Testis (tissue), 5 donors: ENCODE results near the gene NSFL1C.

DNA sequence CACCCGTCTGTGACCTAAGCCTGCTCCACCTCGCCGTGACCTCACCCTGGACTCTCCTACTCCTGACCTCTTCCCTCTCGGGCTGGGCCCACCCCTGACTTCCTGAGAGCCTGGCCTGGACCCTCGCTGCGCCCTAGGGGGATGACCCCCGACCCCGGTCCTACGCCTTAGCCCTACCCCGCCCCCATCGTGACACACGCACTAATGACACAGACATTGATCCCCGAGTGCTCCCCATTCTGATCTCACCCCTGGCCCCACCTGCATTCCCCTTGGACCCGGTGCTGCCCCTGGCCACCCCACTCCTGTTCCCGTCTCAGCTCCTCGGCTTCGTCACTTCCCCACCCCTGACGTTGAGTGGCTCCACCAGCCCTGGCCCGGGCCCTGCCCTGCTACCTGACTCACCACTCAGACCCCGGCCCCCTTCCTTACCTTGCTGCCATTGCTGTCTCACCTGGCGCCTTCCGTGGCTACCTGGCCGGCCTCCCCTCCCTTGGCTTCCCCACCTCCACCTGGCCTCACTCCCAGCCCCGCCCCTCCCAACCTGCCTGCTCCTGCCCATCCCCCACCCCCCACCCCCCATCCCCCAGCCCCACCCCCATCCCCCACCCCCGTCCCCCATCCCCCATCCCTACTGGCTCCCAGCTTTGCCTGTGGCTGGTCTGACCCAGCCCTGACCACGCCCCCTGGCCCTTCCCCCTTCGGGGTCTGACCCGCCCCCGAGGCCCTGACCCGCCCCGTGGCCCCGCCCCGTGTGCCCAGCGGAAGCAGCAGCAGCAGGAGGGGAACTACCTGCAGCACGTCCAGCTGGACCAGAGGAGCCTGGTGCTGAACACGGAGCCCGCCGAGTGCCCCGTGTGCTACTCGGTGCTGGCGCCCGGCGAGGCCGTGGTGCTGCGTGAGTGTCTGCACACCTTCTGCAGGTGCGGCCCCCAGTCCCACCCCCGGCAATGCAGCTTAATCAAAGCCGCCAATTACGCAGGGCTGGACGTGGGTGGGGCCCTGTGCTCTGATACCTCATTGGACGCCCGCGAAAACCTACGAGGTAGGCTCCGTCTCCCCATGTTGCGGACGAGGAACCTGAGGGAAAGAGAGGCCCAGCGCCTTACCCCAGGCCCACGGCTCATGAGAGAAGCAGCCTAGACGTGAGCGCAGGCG lies 12.4 kb downstream of the RBCK1 start:
- PRO-cap, 3 experiments = peak in 2 of 3 experiments; most common plus-strand start position 770 of the sequence (in 2); most common minus-strand start position 515 of the sequence (in 1)
- RAMPAGE, long total RNA, 2 experiments = no peak in any of the 2 experiments
- RRBS = 23% methylated on average over 14 of the region's 62 CpGs

DNA sequence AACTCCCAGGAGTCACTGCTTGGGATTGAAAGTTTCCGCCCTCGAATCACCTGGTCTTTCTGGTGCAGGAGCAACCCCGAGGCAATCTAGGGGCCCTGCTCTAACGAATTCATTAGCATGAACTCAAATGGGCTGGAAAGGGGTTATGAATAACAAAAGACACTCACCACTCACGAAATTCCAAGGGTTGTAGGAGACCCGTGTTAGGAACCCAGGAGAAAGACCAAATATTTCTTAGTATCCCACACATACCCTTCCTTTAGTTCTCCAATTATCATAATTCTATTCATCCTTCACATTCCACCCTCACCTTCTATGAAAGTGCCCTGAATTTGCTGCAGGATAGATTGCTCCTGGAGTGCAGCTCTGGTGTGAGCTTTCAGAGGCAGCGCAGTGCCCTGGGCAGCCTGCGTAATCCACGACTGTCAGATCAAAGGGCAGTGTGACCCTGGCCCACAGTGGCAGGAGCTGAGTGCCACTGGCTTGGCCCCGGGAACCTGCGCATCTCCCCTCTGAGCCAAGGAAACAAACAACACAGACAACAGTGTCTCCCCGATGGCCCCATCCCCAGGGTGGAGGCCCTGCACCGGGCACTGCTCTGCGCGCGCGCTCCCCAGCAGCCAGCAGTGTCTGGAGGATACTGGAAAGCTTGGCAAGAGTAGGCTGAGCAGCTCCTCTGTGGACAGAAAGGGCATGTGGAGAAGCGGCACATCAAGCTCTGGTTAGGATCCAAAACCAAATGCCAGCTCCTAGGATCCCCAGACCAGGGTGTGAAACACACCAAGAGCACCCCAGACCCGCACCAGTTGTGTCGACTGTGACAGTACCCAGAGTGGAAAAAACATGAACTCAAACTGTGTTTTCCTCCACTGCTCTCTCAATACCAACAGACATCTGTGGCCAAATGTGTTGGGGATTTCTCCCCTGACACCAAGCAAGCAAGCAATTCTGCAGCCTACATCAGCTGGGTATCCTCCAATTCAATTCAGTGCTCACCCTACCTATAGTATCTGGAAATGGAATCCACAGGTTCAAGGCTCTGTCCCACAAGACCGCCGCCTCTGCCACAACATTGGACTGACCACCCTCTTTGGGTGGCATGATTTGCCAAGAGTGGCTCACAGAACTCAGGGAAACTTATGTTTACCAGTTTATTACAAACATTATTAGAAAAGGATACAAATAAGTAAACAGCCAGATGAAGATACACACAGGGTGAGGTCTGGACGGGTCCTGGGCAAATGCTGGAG lies 26.7 kb downstream of the RBCK1 start:
- PRO-cap, 3 experiments = no peak in any of the 3 experiments
- RAMPAGE, long total RNA, 2 experiments = no peak in any of the 2 experiments
- RRBS = 88% methylated on average over 4 of the region's 23 CpGs

DNA sequence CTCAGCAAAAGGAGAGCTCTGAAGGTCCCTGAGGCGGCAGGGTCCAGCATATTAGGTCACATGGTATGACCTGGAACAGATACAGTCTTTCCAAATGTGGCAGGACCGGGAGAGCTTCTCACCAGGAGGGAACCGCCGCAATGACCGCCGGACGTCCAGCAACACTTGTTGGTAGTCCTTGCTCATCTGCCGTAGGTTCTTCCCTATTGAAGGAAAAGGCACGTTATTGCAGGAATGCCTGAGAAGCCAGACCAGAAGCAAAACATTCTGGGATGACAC lies 17.5 kb downstream of the TBC1D20 start:
- PRO-cap, 3 experiments = no peak in any of the 3 experiments
- RAMPAGE, long total RNA, 2 experiments = no peak in any of the 2 experiments
- RRBS = no CpG with 5 or more reads among the region's 9 CpGs

DNA sequence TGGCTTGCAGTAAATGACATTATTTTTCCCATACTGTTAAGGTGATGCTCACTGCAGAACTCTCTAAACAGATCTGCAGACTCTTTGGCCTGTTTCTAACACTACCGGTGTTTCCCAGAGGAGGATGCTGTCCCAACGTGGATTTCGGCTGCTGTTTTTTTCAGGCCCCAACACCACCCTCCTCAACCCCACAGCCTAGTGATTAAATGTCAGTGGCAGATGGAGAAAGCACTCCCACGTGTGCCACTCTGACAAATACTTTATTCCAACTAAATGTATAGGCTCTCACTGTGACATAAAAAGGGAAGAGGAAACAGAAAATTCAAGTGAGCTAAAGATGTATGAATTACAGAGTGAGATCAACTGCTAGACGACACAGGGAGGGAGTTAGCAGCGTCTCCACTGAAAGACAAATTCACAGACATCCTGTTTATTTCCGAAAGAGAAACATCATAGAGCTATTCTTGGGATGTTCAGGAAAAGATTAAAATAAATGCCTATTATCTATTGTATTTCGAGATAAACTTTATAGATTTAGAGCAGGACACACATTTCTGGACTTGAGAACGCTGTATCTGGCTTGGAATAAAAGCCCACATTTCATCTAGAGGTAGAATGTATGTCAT lies 3.5 kb downstream of the TBC1D20 start:
- PRO-cap, 3 experiments = no peak in any of the 3 experiments
- RAMPAGE, long total RNA, 2 experiments = no peak in any of the 2 experiments
- RRBS = no CpG with 5 or more reads among the region's 9 CpGs

DNA sequence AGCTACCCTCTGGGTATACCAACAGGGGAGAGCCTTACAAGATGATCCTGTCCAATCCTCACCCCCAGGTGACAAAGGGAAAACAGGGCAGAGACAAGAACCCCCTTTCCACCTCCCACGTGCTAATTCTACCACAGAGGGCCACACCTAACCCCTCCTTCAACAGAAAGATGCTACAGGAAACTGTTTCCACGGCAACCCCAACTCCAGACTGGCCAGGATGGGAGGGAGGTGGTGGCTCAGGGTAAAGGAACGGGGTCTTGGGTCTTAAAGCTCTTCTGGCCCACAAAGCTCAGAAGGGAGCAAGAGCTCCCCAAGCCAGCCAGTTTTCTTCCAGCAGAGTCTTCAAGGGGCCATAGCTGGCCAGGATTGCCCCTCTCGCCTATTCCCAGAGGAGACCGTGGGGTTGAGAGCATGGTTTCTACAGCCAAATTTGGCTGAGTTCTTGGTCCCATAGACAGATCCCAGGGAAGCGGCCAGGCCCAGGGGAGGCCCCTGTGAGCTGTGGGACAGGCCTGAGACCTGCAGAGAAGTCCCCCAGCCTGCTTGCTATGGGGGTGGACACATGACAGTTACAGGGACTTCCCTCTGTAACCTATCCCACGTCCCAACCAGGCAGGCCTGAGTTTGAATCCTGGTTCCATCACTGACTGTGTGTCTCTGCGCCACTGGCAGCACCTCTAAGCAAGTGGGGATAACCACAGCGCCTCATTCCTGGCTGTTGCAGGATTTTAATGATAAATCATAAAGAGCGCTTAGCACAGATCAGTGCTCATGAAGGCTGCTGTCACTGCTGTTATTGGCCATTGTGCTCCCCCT lies 2.7 kb downstream of the TCF15 start:
- PRO-cap, 3 experiments = no peak in any of the 3 experiments
- RAMPAGE, long total RNA, 2 experiments = no peak in any of the 2 experiments
- RRBS = no CpG with 5 or more reads among the region's 10 CpGs

- PRO-cap, 3 experiments = no peak in any of the 3 experiments
- RAMPAGE, long total RNA, 2 experiments = no peak in any of the 2 experiments
- RRBS = no CpG with 5 or more reads among the region's 2 CpGs
These were observed 1.0 kb downstream of the SRXN1 start for GRCh38 chr20:652092-652301.

DNA sequence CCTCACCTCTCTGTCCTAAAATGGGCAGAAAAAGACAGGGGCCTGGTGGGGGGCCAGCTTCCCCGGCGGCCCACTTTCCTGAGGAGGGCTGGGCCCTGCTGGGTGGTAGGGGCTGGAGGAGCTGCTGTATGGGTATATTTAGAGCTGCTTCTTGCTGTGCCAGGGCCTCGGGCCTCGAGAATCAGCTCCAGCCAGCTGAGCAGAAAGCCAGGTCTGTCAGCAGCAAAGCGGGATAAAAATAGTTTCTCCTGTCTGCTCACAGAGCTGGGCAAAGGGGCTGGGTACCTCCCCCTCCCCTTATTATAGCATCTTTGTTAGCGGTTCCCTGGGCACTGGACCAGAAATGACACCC lies 6.1 kb downstream of the SCRT2 start:
- PRO-cap, 3 experiments = no peak in any of the 3 experiments
- RAMPAGE, long total RNA, 2 experiments = no peak in any of the 2 experiments
- RRBS = no CpG with 5 or more reads among the region's 6 CpGs

- PRO-cap, 3 experiments = no peak in any of the 3 experiments
- RAMPAGE, long total RNA, 2 experiments = no peak in any of the 2 experiments
- RRBS = no CpG with 5 or more reads among the region's 7 CpGs
These were observed 24.7 kb downstream of the ANGPT4 start for GRCh38 chr20:891256-891962.

GRCh38 chr20:985499-985877 lies 16.6 kb downstream of the RSPO4 start:
- PRO-cap, 3 experiments = peak in 1 of 3 experiments; most common plus-strand start chr20:985615 (in 1)
- RAMPAGE, long total RNA, 2 experiments = no peak in any of the 2 experiments
- RRBS = no CpG with 5 or more reads among the region's 2 CpGs

DNA sequence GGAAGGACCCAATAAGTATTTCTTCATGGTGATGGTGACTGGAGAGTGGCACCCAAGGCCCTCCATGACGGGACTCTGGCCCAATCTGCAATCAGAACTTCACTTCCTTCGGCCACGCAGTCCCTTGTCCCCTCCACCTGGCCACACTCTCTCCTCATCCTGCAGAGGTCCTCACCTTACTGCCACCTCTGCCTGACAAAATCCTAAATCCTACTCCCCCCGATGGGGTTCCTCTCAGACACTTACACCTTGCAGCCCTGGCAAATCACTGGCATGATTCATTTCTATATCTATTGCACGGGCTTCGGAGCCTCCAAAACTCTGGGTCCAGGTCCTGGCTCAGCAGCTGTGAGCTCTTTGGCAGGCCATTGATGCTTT lies 5.4 kb downstream of the RSPO4 start:
- PRO-cap, 3 experiments = no peak in any of the 3 experiments
- RAMPAGE, long total RNA, 2 experiments = no peak in any of the 2 experiments
- RRBS = no CpG with 5 or more reads among the region's 6 CpGs

- PRO-cap, 3 experiments = no peak in any of the 3 experiments
- RAMPAGE, long total RNA, 2 experiments = no peak in any of the 2 experiments
- RRBS = no CpG with 5 or more reads among the region's 2 CpGs
These were observed 28.5 kb downstream of the TMEM74B start for GRCh38 chr20:1156343-1156611.

DNA sequence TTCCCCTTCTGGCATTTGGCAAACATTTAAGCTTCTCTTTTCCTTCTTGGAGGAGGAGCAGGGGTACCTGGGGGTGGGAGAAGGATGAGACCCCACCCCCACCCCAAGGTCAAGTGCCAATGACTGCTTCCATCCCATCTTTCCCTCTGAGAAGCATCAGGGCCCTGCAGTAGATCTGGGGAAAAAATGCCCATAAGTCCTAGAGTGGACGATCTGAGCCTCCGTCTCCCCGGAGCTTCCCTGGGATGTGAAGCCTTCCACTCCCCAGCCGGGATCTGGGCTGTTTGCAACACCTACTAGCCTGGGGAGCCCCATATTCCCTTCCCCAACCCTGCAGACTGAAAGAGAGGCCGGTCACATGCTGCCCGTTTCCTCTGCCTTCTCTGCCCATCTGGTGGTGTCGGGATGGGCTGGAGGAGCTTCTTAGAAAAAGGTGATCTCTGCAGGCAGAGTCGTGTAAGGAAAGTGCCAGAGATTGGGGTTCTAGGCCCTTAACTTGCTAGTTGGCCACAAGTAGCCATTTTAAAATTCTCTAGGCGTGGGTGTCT lies 1.0 kb downstream of the SNPH start:
- PRO-cap, 3 experiments = no peak in any of the 3 experiments
- RAMPAGE, long total RNA, 2 experiments = no peak in any of the 2 experiments
- RRBS = 18% methylated on average over 2 of the region's 9 CpGs

DNA sequence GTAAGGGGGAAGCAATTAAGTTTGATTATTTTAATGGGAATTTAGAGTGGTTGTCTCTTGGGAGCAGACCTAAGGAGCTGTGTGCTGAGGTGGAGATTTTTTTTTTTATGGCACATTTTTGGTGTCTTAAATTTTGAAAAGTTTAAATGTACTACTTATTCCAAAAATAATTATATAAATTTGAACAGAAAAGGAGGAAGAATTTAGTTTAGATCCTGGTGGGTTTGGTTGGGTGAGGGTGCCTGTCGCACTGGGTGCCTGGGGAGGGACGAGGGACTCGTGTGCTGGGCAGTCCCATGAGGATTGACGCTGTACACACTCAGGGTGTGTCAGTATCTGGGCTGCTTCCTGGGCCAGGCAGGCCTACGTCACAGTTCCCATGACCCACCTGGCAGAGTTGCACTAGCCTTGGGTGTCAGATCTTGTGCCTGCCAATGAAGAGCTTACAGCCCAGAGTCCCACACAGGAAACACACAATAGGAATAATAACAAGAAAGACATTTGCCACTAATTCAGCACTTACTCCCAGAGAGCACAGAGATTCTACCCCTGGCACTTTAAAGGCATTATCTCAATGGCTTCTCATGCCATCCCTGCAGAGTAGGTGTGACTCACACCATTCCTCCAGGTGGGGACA lies 1.1 kb upstream of the SDCBP2 start:
- PRO-cap, 3 experiments = peak in 2 of 3 experiments; most common plus-strand start position 418 of the sequence (in 1); most common minus-strand start position 305 of the sequence (in 1)
- RAMPAGE, long total RNA, 2 experiments = no peak in any of the 2 experiments
- RRBS = no CpG with 5 or more reads among the region's 5 CpGs

DNA sequence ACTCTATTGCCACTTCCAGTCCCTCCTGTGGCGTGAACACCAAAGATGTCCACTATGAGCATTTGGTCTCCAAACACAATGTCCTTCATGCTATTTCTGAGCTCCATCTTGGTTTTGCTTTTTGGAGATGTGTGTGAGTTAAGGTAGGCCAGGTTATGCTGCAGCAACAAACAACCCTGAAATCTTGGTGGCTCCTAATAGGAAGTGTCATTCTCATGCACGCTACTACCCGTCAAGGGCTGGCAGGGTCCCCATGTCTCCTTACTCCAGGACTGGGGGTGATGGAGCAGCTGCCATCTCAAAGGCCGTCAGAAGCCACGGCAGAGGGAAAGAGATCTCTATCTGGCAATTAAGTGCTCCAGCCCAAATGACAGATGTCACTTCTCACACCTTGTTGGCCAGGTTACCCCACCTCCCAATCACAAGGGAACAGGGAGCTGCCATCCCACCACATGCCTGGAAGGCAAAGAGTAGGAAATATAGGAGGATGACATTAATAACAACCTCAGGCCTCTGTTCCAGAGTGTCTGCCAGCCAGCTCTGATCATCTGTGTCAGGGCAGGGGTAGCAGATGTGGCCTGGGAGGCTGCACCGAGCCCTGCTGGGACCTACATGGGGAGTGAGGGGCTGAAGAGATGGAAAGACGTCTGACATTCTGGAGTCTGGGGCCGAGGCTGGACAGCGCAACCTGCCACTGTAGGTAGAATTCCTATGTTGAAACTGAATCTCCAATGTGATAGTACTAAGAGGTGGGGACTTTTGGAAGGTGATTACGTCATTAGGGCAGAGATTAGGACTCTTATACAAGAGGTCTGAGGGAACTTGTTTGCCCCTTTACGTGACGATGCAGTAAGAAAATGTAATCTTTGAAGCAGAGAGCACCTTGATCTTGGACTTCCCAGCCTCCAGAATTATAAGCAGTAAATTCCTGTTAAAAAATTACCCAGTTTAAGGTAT lies 4.7 kb upstream of the SDCBP2 start:
- PRO-cap, 3 experiments = no peak in any of the 3 experiments
- RAMPAGE, long total RNA, 2 experiments = no peak in any of the 2 experiments
- RRBS = no CpG with 5 or more reads among the region's 12 CpGs

DNA sequence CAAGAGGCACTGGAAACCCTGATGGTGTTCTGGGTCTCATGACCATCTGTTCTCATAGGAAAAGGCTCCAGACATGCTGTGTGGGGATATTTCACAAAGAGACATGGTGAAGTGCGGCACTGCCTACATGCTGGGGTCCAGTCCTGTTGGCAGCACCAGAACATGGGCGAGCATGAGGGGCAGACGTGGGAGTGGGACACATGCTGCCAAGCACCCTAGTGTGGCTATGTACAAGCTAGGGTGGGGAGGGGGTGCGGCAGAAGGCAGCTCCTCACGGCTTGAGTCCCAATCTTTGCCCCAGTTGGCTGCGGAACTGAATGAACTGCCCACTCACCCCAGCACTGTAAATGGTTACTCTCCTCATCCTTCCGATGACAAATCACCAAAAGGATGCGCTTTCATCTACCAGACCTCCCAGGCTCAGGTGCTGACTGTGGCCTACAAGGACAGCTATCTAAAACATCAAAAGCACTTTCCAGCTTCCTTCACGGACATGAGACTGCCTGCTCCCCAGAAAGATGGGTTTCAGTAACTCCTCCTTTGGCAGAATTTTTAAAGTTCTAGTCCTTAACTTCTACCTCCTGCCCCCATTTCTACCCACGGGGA lies 1.8 kb downstream of the FKBP1A start:
- PRO-cap, 3 experiments = no peak in any of the 3 experiments
- RAMPAGE, long total RNA, 2 experiments = no peak in any of the 2 experiments
- RRBS = no CpG with 5 or more reads among the region's 10 CpGs

- PRO-cap, 3 experiments = peak in 3 of 3 experiments; most common plus-strand start chr20:1467045 (in 2); most common minus-strand start chr20:1467018 (in 2)
- RAMPAGE, long total RNA, 2 experiments = start-site peak on the minus strand in 1 of 2 experiments, at chr20:1466661-1466937 at its widest, 644 reads per replicate
- RRBS = under 1% methylated on average over 19 of the region's 58 CpGs
These were observed at the start of gene NSFL1C for GRCh38 chr20:1466755-1467374. NSFL1C (minus strand) TSS chr20:1466849.

GRCh38 chr20:1816195-1816737 lies 78.9 kb upstream of the SIRPA start:
- PRO-cap, 3 experiments = no peak in any of the 3 experiments
- RAMPAGE, long total RNA, 2 experiments = no peak in any of the 2 experiments
- RRBS = no CpG with 5 or more reads among the region's 5 CpGs

DNA sequence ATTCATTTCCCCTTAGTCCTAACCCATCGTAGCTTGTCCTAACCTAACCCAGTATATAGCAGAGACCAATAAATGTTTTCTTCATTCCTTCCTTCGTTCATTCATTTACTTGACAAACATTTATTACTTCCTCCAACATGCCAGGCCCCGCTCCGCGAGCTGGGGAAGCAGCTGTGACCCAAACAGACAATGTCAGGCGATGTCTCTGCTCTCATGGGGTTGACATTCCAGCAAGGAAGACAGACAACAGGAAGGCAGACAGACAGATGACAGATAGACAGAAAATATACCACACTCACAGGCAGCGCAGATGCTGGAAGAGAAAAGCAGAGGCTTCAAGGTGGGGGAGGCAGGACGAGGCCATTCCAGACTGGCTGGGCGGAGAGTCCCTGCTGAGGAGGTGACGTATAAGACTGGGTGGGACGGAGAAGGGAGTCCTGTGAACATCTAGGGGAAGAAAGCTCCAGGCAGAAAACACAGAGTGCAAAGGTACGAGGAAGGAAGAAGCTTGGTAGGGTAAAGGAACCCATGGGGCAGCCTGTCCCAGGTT lies 33.7 kb upstream of the SIRPA start:
- PRO-cap, 3 experiments = no peak in any of the 3 experiments
- RAMPAGE, long total RNA, 2 experiments = no peak in any of the 2 experiments
- RRBS = no CpG with 5 or more reads among the region's 12 CpGs

GRCh38 chr20:1894256-1894353 lies 1.1 kb upstream of the SIRPA start:
- PRO-cap, 3 experiments = peak in 2 of 3 experiments; most common plus-strand start chr20:1894309 (in 2)
- RAMPAGE, long total RNA, 2 experiments = no peak in any of the 2 experiments
- RRBS = no CpG with 5 or more reads among the region's 16 CpGs

DNA sequence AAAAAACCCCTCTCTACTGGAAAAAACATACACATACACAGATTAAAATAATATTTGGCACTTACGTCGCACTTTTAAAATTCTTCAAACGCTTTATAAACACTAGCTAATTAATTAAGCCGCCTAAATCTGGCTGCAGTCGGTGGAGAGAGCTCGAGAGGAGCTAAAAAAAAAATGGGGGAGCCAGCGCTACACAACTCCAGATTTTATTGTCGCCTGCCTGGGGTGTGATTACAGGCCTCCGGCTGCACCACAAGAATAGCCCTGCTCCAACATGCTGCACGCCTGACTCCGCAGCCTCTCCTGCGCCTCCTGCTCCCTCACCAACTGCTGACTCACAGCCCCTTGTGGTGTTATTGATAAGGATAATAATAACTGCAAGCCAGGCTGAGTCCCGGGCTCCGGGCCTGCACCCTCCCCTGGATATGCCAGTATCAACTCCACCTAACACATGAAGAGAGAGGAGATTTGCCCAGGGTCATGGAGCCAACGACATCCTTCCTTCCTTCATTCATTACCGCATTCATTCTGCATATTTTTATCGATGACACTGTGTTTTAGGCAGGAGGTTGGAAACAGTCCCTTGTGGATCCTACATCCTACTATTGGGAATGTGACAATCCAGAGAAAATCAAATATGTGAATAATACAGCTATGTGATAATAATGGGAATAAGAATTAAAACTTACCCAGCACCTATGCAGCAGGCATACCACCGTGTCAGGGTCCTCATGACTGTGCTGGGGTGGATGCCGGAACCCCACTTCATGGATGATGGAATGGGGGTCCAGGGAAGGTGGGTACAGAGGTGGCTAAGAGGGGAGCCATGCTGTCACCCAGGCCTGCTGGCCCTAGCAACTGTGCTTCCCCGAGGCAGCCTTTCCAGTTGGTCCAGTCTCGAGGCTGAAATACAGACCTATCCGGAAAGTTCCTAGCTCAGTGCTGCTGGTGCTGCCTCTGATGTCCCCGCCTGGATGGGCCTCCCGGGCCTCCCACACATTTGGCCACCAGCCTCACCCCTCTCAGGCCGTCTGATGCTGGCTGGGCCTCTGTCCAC lies 17.1 kb downstream of the SIRPA start:
- PRO-cap, 3 experiments = no peak in any of the 3 experiments
- RAMPAGE, long total RNA, 2 experiments = no peak in any of the 2 experiments
- RRBS = 80% methylated on average over 3 of the region's 25 CpGs